Temporal lobe (tissue), 2 donors: ENCODE results near the gene RHBDD2.

- RAMPAGE, long total RNA, result no peak
Measured at GRCh38 chr7:74502353-74503099, 48.8 kb downstream of the GTF2IRD1 start.

DNA sequence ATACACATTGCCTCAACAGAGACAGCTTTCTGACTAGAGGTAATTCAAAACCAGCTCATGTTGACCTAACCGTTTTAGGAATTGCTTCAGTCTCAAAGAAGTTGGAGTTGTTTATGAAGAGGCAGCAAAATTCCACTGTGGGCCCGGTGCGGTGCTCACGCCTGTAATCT is 2.2 kb upstream of the GTF2I start:
- RAMPAGE, long total RNA, result no peak

DNA sequence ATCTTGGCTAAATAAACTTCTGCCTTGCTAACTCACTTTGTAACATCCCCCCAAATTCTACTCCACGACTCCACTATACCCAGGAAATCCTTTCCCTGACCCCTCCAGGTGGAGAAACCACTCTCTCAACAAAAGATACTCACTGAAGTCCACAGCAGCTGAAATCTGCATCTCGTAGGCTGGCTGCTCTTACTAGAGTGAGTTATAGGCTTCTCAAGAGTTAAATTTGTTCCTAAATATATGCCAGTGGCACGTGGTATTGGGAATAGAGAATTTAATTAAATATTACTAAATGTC is 1.6 kb upstream of the GTF2I start:
- RAMPAGE, long total RNA, result no peak

DNA sequence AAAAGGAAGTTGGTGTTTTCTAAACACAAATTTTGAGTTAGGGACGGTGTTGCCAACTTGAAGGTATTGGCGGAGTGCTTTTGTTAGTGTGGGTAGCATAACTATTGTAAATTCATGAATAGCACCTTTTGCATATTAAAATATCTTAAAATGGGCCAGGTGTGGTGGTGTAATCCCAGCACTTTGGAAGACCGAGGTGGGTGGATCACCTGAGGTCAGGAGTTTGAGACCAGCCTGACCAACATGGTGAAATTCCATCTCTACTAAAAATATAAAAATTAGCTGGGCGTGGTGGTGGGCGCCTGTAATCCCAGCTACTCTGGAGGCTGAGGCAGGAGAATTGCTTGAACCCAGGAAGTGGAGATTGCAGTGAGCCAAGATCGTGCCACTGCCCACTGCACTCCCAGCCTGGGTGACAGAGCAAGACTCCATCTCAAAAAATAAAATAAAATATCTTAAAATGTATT is 49.3 kb upstream of the NCF1 start:
- RAMPAGE, long total RNA, result no peak

DNA sequence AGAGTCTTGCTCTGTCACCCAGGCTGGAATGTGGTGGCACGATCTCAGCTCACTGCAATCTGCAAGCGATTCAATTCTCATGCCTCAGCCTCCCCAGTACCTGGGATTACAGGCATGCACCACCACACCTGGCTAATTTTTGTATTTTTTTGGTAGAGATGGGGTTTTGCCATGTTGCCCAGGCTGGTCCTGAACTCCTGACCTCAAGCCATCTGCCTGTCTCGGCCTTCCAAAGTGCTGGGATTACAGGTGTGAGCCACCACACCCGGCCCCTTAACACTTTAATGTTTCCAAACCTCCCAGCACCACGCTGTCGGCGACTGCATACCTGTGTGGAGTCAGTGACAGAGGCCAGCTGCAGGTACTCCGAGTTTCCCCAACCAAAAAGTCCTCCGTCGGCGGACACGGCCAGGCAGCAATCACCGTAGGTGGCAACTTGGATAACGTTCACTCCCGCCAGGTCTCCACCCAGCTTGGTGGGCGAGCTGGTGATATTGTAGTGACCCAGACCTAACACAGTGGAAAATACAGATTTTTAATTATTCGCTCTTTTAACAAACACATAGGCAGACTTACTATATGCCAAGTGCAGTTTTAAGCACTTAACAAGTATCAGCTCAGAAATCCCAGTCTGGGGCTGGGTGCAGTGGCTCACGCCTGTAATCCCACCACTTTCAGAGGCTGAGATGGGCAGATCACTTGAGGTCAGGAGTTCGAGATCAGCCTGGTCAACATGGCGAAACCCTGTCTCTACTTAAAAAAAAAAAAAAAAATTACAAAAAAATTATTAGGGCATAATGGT is 15.1 kb downstream of the RCC1L start:
- RAMPAGE, long total RNA, result no peak

DNA sequence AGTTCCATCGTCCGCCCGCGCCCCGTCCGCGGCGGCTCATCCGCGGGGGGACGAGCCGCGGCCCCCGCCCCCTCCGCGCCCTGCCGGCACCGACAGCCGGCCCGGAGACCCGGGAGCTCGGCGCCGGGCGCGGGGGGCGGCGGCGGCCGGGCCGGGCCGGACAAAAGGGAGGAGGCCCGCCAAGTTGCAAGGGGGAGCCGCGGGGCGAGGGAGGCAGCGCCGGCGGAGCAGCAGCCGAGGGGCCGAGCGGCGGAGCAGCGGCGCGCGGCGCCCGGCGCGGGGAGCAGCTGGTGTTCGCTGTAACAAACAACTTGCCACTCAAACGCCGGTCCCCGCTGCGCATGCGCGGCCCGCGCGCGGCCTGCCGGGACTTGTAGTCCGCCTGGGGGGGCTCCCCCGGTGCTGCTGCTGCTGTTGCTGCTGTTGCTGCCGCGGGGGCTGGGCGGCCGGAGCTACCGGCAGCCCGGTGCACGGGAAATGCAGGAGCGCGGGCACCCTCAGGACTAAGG is 43.1 kb upstream of the SPDYE13 start:
- RAMPAGE, long total RNA, result no peak

DNA sequence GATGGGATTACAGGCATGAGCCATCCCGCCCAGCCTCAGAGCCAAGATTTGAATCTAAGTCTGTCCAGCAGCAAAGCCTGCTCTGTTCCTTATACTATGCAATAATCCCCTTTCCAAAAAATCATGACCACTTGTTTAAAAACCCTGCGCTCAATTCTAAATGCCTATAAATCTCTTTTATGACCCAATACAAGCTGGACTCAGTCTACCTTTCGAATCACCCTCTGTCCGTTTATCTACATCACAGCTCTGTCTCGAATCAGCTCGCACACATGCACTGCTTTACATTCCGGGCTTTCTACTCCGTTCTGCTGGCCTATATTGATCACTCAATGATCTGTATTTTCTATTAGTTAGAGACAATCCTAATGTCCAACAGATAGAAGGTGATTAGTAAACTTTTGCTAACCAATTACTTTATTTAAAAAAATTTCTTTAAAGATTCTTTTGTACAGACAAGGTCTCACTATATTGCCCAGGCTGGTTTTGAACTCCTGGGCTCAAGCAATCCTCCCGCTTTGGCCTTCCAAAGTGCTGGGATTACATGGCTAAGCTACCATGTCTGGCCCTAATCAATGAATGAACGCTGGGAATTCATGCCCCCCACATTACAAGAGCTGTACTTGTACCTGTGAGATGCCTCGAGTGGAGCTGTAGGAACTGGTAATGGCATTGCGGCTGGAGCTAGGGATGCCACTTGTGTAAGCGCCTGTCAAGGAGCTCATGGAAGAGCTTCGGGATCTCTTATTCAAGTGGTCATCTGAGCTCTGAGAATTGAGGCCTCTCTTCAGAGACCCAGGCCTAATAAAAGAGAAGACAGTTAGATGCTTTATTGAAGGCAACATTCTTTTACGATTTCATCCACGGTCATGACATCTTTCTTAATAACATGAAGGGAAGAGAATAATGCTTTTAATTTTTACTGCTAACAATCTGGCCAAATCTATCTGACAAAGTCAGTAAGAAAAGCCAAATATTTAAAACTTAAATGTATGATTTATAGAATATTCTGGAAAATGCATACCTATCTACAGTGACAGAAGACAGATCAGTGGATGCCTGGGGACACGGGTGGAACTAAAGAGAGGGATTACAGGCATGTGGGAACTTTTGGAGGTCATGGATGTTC is 41.8 kb downstream of the TRIM73 start:
- RAMPAGE, long total RNA, result no peak

DNA sequence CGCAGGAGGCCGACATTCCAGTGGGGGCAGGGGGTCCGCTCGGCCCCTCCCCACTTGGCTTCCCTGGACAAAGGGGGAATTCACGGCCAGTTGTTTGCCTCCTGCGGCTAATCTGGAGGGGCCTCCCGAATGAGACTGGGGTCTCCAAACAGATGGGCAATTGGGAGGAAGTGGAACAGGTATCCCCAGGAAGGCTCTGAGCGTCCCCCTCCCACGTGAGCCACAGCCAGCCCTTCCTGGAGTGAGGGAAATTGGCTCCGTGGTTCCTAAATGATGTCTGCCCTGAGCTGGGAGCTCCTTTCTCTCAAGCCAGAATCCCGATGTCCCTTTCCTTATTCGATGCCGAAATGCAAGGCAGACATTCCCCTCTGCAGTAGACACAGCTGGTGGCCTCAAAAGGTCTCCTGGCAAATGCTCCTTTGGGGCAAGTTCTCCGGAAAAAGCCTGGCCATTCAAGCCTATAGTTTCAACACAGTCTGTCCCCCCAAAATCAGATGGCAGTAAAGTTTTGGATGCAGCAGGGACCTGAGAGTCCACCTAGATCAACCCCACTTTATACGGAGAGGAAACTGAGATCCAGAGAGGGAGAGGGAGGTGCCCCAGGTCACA is 98.9 kb downstream of the HIP1 start:
- RAMPAGE, long total RNA, result no peak

DNA sequence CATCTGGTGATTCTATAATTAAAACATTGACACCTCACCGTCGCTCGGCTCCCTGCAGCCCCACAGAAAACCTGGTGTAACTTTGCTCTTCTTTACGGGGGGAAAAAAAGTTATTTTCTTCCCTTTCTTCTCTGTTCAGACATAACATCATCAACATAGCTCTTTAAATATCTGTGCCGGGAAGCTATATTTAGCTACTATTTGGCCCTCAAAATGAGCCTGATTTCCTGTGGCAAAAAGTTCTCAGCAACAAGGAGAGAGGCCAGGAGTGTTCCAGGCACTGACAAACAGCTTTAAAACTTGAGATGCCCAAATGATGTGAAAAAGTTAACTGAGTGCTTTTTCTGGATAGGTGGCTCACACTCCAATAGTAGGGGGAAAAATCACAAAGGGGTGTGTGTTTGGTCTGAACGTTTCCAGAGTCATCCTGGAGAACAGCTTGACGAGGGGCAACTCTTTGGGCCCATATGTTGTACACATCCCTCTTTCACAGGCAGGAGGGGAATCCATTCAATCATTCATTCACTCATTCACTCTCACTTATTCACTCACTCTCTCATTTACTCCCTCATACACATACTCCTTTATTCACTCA is 26.6 kb downstream of the HIP1 start:
- RAMPAGE, long total RNA, result no peak

DNA sequence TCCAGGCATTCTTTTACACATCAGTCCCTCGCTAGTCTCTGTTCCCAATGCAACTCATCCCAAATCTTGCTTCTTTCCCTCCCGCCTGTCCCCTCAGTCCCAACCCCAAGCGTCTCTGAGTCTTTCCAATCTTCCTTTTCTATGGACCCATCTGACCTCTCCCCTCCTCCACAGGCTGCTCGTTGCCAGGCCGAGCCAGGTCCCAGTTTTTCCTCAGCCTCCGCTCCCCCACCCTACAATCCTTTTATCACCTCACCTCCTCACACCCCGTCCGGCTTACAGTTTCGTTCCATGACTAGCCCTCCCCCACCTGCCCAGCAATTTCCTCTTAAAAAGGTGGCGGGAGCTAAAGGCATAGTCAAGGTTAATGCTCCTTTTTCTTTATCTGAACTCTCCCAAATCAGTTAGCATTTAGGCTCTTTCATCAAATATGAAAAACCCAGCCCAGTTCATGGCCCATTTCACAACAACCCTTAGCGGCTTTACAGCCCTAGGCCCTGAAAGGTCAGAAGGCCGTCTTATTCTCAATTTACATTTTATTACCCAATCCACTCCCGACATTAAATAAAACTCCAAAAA is 8.7 kb upstream of the CCL26 start:
- RAMPAGE, long total RNA, result no peak

DNA sequence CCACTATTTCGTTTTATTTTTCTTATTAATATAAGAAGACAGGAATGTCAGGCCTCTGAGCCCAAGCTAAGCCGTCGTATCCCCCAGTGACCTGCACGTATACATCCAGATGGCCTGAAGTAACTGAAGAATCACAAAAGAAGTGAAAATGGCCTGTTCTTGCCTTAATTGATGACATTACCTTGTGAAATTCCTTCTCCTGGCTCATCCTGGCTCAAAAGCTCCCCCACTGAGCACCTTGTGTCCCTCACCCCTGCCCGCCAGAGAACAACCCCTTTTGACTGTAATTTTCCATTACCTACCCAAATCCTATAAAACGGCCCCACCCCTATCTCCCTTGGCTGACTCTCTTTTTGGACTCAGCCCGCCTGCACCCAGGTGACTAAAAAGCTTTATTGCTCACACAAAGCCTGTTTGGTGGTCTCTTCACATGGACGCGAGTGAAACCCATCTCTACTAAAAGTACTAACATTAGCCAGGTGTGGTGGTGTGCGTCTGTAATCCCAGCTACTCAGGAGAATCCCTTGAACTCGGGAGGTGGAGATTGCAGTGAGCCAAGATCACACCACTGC is 16.2 kb upstream of the CCL26 start:
- RAMPAGE, long total RNA, result no peak

- RAMPAGE, long total RNA, result no peak
Measured at GRCh38 chr7:75878379-75879161, at the start of gene RHBDD2. Gene RHBDD2 (plus strand): TSS chr7:75879034.

DNA sequence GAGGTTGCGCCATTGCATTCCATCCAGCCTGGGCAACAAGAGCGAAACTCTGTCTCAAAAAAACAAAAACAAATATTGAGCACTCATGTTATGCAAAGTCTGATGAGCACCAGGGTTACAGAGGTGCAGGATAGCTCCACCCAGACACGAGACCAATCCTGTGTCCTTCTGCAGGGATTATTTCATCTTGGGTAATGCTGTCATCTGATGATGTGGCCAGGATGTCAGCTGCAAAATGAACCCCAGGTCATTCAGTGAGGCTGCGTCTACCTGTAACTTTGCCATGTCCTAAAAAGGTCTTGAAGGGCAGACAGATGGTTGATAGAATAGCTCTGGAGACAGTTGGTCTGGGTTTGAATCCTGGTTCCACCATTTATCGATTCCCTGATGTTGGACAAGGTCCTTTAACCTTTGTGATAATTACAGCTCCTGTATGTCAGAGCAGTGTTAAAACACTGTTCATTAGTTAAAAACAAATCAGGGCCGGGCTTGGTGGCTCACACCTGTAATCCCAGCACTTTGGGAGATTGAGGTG is 11.9 kb downstream of the POR start:
- RAMPAGE, long total RNA, result no peak

DNA sequence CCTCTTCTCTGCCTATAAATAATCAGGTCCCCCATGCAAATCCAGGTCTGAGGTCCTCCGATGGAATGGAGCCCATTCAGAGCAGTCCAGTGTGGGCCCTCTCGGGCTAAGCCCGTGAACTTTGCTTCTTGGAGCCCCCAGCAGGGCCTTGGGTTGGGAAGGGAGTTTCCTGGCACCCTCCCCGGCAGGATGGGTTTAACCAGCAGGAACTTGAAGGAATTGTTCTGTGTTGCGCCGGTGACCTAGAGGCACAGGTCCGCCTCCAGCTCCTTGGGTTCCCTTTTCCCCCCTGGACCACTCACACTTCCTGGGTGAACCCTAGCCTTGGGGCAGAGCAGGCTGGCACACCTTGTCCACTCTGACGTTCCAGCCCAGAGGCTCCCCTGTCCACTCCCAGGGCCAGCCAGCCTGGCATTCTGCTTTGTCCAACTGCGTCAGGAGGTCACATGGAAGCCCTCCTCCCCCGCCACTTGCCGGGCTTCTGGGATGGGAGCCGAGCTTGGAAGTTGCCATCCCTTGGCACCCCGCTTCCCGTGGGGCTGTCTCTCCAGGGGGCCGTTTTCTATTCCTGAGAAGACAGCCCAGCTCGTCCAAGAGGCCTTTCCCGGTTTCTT is 25.9 kb downstream of the TMEM120A start:
- RAMPAGE, long total RNA, result no peak

- RAMPAGE, long total RNA, result no peak
Measured at GRCh38 chr7:75971251-75971838, 23.1 kb downstream of the TMEM120A start.

DNA sequence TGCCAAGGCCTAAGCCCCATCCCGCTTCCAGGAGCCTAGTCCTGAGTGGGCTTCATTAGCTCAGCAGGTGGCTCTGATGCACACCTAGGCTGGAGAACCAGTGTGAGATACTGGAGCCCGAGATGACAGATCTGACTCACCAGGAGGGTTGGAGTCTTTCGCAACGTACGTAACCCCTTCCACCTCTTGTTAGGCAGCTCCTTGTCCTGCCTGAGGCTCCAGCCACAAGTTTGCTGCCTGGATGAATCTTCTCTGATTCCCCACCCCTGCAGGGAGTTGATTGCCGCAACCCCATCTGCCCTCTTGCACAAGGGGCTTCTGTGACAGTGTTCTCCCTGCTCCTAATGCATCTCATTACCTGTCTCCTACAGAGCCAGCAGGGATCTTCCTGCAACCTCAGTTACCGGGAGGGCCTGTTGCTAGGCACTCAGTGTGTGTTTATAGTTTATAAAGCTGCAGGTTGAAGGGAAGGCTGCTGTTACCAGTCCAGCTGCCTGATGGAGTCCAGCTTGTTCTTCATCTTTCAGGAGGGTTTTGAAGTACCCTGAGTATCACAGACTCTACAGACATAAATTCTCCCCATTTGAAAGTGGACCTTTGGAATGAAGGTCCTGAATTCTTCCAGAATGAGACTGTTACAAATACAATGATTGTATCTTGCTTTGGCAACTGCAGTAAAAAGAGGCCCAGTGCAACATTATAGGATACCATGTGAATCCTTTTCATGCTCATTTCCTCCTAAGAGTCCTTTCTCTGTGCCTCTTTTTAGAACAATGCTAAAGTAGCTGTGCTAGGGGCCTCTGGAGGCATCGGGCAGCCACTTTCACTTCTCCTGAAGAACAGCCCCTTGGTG is 6.4 kb downstream of the MDH2 start:
- RAMPAGE, long total RNA, result no peak

DNA sequence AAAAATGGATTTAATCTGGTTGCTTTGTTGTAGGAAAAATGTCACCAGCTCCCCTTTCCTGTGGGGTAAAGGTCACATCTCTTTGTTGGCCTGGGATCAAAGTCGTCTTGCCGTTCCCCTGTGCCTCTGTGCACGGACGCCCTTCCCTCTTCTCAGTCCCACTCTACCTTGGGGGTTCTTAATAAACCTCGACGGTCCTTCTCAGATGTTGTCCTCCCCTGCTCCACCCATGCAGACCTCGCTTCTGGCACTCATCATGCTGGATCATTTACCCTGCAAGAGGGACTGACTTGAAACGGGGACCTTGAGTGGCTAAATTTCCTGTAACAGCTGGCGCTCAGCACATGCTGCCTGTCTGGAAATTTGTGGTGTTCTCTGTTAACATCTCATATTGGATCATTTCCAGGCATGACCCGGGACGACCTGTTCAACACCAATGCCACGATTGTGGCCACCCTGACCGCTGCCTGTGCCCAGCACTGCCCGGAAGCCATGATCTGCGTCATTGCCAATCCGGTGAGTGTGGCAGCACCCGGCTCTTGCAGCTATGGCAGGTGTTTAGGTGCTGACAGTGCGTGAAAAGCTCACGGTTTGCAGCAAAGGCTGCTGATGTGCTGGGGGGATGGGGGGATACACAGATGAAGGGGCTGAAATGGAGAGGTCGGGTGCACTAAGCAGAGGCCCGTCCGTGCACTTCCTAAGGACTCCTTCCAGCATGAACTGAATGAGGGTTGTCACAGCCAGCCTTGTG is 9.8 kb downstream of the MDH2 start:
- RAMPAGE, long total RNA, result no peak

GRCh38 chr7:76089784-76090397 is 42.0 kb downstream of the MDH2 start:
- RAMPAGE, long total RNA, result no peak

DNA sequence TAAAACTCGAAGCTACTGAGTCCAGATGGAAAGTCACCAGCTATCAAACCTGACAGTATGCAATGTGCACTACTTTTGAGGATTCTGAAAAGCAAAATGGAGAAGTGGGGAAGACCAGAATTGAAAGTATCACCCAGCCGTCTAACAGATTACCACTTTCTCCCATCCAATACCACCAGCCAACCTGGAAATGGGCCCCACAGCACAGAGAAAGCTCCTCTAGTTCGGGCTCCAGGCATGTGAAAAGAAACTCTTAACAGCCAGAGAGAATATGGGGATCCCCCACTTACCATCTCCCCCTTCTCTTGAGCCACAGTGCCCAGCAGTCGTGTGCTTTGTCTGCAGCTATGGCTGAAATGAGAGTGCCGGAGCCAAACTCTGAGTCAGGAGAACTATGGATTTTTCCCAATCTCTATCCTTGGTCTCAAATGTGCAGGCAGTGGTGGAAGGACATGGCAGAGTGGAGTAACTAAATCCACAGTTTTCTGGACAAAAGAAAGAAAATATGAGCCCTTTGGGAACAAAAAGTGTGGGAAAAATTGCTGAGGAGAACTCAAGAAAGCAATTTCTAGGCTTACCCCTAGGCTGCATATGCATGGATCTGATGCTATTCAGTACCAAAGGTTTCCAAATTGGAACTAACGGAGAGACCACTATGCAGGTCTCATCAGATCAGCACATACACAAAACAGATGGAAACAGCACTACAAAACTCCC is 67.6 kb upstream of the SRRM3 start:
- RAMPAGE, long total RNA, result no peak

GRCh38 chr7:76142825-76143190 is 58.9 kb upstream of the SRRM3 start:
- RAMPAGE, long total RNA, result no peak